Skeletal muscle cell (primary cell): ENCODE results near the gene NDUFC2.

- RRBS: no CpG with 5 or more reads among the region's 2 CpGs
Measured at GRCh38 chr11:77010049-77010761, 24.0 kb upstream of the B3GNT6 start.

- RRBS: no CpG with 5 or more reads among the region's 10 CpGs
Measured at GRCh38 chr11:77029566-77030335, 4.4 kb upstream of the B3GNT6 start.

DNA sequence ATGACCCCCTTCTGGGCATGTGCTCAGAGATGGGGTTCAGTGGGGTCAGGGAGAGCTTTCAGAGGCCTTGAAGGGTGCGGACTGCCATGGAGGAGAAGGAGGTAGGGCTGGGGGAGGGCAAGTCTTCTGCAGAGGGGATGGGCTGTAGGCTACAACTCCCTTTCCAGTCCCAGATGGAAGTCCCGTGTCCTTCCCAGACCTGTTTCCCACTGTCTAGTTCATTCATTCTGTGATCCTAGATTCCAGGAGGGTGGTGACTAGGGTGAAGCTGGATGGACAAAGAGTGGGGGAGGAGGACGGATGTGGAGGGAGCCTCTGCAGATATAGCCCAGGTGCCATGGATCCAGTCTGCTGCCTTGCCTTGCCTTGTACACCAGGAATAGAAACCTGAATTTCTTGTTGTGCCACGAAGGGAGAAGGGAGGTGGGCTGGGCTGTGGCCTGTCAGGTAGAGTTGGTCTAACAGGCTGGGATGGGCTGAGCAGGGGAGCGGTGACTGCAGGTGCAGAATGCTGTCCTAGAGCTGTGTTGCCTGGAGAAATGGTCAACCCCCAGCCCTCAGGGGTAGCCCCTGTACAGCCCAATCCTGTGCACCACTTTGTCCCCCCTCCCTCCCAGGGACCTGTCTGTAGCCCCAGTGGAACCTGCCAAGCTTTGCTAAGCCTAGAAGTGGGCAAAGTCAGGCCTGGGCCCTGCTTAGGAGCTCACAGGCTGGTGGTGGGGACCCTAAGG, 14.1 kb upstream of the OMP start:
- RRBS: no CpG with 5 or more reads among the region's 5 CpGs

- RRBS: no CpG with 5 or more reads among the region's 14 CpGs
Measured at GRCh38 chr11:77174920-77175539, 47.0 kb downstream of the MYO7A start.

- RRBS: no CpG with 5 or more reads among the region's 3 CpGs
Measured at GRCh38 chr11:77284853-77285329, 16.6 kb downstream of the GDPD4 start.

DNA sequence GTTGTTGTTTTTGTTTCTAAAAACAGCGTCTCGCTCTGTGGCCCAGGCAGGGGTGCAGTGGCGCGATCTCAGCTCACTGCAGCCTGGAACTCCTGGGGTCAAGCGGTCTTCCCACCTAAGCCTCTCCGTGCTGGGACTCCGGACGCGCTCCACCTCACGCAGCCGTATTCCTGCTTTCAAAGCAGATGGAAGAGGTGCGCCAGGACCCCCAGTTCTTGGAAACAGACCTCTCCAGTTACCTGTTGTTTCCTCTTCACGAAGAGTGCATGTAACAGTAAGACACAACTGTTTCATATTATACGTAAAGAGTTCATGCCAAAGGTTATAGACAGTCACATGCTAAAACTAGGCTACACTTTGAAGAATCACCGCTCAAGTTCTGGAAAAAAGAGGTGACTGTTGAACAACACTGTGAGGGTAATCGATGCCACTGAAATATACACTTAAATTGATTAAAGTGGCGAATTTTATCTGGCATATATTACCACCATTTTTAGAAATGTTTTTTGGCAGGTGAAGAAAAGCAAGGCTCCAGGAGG, 912 bp upstream of the AQP11 start:
- RRBS: no CpG with 5 or more reads among the region's 17 CpGs

GRCh38 chr11:77590702-77590970, 883 bp downstream of the AQP11 start:
- RRBS: no CpG with 5 or more reads among the region's 7 CpGs

DNA sequence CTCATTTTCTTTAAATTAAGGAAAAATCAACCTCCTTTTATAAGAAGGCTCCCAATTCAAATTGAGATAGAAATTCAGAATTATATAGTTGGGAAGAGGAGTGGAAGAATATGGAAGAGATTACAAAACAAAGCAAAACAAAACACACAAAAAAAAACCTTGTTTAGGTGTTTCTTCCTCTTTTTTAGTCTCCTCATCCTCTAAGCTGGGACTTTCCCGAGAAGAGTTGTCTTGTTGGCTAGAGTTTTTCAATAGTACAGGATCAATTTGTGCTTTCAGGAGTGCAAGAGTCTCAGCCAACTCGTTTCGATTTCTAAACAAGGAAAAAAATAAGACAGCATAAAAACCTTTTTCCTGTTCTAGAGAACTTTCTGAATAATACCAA, 87.8 kb upstream of the CLNS1A start:
- RRBS: no CpG with 5 or more reads among the region's 3 CpGs

- RRBS: no CpG with 5 or more reads among the region's 12 CpGs
Measured at GRCh38 chr11:78045697-78046125, 17.9 kb upstream of the THRSP start.

- RRBS: no CpG with 5 or more reads among the region's 5 CpGs
Measured at GRCh38 chr11:78078454-78078852, 1.2 kb downstream of the NDUFC2 start.

DNA sequence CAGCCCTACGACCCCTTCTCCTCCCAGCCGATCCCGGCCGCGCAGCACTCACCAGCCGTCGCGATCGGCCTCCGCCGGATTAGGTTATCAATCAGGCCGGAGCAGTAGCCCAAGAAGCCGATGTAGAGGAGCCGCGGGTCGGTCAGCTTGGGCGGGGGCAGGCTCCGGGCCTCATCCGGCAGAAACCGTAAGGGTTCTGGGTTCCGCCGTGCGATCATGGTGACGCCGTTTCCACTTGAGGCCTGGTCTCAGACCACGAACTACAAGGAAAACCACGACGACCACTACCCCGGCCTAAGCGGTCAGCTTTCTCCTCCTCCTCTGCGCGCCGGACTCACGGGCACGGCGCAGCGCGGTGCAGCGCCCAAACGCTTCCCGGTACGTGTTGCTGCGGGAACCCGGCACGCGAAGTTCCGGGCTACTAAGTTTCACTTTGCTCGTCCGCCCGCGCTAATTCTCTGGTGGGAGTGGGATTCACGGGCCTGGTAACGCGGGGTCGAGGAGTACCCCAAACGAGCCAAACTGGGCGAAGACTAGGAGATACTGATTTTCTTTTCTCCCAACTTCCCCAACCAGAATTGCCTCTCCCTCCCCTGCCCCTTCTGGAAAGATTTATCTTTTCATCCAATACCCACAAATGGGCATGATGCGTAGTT, at the start of gene NDUFC2:
Gene NDUFC2 (minus strand): TSS at position 336 of the 656 bp plus-strand sequence.
- RRBS: 1% methylated on average over 30 of the region's 58 CpGs

GRCh38 chr11:78189068-78189653, 442 bp downstream of the USP35 start:
- RRBS: no CpG with 5 or more reads among the region's 24 CpGs

GRCh38 chr11:78209397-78210557, 21.1 kb downstream of the USP35 start:
- RRBS: 70% methylated on average over 2 of the region's 52 CpGs

DNA sequence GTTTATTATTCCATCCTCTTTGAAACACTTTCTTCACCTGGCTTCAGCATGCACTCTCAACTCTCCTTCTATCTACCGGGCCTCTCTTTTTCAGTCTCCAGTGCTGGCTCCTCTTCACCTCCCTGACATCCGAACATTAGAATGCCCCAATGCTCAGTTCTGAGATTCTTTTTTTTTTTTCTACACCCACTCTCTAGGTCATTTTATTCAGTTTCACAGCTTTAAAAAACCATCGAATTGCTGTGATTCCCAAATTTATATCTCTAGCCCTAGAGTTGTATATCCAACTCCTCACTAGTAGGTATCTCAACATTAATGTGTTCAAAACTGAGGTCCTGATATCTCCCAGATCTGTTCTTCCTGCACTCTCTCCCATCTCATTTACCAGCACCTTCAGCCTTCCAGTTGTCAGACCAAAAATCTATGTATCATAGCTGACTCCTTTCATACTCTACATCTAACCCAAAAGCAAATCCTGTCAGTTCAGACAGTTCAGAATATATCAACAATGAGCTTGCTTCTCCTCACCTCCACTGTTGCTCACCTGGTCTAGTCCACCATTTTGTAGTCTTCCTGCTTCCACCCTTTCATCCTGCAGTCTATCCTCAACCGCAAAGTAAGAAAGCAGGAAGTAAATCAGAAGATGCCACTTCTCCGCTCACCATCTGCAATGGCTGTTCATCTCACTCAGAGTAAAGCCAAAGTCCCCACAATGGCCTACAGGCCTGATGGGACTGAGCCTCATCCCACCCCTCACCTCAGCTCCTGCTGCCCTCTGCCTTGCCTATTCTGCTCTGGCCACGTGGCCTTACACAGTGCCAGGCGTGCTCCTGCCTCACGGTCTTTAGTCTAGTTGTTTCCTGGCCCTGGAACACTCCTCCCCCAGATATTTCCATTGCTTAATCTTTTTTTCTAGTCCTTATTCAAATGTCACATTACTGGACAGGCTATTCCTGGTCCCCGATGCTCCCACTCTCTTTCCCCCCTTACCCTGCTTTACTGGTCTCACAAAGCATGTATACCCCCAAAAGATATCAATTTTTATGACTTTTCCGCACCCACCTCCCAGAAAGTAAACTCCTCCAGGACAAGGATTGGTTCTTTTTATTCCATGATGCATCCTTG, 95.4 kb downstream of the USP35 start:
- RRBS: no CpG with 5 or more reads among the region's 10 CpGs

GRCh38 chr11:78349928-78350978, 67.4 kb downstream of the GAB2 start:
- RRBS: no CpG with 5 or more reads among the region's 10 CpGs

DNA sequence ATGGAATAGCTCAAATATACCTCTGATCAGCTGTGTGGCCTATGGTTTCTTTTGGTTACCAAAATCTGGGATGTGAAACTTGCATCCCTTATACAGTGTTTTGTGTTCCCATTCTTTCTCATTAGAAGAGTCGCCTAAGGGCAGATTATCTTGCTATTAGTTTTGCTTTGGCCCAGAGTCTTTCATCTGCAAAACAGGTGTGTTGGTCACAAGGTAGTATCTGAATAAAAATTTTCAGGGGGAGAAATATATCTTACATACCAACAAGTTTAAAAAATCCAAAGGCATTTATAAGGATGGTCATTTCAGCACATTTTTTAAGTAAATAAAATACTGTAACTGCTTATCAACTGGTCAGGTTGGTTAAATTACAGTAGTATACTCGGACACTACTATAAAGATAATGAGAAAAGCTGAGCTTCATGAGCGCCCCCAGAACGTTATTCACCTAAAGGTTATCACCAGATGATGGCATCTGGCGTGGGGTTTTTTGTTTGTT, 48.2 kb downstream of the GAB2 start:
- RRBS: no CpG with 5 or more reads among the region's 5 CpGs

DNA sequence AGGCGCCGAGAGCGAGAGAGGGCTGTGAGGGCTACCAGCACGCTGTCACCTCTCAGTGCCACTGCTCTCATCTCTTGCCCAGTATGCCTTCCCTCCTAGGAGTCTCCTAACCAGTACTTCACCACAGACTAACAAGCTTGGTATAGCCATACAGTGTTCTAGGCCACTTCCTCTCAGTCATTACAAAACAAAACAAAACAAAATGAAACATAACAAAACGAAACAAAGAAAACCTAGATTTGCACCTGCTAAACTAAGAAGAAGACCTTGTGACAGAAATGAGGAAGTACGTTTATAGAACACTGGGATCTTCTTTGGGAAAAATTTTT, 47.8 kb upstream of the GAB2 start:
- RRBS: no CpG with 5 or more reads among the region's 6 CpGs

GRCh38 chr11:78683017-78683490, 108.4 kb upstream of the NARS2 start:
- RRBS: no CpG with 5 or more reads among the region's 18 CpGs

DNA sequence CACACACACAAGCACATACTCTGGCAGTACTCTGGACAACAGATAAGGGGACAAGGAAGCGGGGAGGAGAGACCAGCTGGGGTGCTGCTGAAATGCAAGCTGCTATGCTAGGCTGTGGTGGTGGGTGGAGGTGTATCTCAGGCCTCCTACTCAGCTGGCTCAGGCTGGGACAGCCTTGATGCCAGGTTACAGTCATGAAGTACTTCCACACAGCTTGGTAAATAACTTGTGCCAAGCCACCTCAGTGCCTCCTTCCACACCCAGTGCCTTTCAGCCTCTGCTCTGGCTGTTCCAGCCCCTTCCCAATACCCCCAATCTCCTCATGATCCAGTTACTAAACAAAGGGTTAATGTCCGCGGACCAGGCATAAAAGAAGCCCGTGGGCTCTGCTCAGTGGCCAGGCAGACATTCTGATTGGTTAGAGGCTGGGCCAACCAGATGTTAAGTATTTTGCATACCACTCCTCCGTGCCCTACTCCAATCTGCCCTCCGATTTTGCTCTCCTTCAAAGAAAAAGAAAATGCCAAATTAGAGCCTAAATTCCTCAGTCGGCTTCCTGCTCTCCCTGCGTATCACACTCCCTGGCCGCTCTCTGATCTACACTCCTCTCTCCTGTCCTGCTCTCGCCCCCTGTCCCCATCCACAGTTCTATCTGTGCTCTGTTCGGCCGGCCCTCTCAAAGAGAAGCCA, 373.9 kb downstream of the TENM4 start:
- RRBS: no CpG with 5 or more reads among the region's 12 CpGs

GRCh38 chr11:79413004-79413817, 27.6 kb downstream of the TENM4 start:
- RRBS: no CpG with 5 or more reads among the region's 4 CpGs